Paraaortic lymph node (tissue), 1 donor: ENCODE results near the gene CDC42EP4.

GRCh38 chr17:71440355-71441064 lies 680.3 kb upstream of the SOX9 start:
- PRO-cap, result no peak

- PRO-cap, result no peak
Observed at GRCh38 chr17:71966196-71966850, 154.5 kb upstream of the SOX9 start.

DNA sequence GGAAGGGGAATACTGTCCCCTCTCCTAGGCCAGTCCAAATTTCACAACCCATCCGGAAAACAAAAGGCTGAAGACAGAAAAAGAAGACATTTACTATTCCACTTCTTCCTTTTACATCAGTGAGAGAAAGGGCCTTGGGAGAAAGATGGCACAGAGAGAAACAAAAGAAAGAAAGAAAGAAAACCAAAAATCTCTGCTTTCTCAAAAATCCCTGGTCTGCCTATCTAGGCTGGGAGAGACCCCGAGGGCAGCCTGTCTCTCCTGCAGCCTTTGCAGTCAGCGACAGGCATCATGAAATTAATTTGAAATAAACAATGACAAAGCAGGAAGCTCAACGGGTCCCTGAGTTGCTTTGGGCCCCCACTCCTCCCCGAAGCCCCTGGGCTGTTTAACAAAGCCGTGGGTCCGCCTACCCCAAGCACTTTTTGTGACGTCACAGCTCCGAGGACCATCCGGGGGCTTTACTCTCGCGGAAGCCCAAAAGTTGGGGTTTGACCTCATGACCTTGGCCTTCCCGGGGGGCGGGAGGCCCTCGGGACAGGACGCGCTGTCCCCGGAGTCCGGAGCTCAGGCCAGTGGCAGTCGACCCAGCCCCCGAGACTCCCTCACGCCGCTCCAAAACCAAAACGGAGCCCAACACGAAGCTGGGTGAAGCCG lies 5.3 kb upstream of the SOX9 start:
- PRO-cap, result no peak

DNA sequence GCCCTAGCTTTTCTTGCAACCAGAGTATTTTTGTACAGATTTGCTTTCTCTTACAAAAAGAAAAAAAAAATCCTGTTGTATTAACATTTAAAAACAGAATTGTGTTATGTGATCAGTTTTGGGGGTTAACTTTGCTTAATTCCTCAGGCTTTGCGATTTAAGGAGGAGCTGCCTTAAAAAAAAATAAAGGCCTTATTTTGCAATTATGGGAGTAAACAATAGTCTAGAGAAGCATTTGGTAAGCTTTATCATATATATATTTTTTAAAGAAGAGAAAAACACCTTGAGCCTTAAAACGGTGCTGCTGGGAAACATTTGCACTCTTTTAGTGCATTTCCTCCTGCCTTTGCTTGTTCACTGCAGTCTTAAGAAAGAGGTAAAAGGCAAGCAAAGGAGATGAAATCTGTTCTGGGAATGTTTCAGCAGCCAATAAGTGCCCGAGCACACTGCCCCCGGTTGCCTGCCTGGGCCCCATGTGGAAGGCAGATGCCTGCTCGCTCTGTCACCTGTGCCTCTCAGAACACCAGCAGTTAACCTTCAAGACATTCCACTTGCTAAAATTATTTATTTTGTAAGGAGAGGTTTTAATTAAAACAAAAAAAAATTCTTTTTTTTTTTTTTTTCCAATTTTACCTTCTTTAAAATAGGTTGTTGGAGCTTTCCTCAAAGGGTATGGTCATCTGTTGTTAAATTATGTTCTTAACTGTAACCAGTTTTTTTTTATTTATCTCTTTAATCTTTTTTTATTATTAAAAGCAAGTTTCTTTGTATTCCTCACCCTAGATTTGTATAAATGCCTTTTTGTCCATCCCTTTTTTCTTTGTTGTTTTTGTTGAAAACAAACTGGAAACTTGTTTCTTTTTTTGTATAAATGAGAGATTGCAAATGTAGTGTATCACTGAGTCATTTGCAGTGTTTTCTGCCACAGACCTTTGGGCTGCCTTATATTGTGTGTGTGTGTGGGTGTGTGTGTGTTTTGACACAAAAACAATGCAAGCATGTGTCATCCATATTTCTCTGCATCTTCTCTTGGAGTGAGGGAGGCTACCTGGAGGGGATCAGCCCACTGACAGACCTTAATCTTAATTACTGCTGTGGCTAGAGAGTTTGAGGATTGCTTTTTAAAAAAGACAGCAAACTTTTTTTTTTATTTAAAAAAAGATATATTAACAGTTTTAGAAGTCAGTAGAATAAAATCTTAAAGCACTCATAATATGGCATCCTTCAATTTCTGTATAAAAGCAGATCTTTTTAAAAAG lies 4.6 kb downstream of the SOX9 start:
- PRO-cap, result no peak

- PRO-cap, result no peak
Observed at GRCh38 chr17:72465372-72466135, 344.7 kb downstream of the SOX9 start.

DNA sequence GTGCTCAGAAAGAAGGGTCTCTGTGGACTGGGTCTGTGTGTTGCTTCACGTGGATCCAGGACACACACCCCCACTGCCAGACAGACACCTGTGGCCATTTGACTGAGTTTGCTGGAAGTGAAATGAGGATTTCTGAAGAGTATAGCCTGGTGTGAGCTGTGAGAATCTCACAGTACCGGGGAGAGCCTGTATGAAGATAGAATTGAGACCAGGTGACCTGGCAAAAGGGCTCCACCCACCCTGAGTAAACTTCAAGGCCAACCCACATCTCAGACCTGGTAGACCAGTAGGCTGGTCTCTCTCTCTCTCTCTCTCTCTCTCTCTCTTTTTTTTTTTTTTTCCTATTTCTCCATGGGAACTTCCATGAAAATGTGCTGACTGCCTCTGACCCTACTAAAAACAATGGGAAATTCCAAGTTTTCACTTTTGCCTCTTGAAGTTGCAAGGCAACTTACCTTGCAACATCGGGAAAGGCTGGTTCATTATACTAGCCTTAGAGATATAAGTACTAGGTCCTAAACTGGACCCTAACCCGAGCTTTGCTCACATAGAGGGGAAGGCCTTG lies 354.3 kb downstream of the SOX9 start:
- PRO-cap, result no peak

DNA sequence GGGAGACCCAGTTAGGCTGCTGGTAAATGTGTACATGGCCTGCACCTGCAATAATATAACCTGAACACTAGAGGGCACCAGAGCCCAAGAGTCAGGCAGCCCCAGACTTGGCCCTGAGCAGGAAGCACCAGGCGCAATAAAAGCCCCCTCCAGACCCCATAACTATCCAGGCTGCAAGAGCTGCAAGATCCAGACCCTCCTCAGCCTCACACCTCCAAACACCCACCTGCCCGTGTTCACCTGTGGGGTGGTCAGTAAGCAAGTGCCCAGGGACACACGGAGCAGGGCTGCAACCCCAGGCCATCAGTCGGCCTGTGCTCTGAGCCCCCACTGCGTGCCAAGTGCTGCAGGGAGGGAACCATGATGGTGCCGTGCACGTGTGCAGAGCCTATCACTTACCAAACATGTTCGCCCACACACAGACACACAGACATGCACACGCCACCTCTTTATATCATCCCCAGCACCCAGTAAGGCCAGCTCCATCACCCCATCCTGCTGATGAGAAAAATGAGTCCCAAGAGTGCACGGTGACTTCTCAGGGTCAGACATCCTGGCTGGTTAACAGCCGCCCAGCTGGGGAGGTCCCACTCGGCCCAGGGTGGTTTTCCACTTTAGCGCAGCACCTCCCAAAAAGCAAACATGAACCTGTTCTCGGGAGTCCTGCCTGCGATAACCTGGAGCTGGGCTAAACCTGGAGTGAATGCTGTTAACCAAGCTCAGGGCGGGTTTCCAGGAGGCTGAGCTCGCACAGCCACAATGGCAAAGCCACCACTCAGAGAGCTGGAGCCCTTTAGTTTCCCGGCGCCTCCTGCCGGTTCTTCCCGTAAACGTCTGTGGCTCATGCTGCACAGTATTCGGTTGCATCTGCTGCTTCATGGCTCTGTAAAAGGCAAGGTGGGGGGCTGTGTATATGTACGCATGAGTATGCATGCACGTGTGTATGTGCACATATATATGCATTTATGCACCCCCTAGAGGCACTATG lies 439.8 kb downstream of the SOX9 start:
- PRO-cap, result no peak

DNA sequence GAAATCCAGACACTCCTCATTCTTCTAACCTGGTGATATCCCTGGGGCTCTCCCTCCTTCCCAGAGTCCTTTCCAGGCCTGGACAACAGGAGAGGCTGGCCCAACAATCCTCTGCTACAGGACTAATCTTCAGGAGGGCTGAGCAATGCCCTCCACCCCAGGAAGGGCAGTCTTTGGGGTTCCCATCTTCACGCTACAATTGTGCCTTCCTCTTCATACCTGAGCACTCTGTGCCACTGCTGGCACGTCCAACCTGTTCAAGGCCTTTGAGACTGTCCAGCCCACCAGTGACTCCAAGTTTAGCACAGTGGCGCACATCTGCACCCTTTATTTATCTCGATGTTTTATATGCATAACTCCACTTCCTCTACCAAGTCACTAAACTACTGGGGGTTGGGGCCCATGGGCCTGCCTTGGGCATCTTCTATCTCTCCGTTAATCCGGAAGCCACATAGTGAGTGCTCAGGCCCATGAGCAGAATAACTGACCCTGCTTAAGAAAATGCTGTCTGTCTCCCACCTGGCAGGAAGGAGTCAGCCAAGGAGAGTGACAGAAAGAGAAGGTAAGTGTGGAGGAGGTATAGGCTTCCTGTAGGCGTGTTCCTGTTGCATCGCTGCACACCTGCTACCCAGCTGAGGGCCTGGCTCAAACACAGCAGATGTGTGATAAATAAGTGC lies 320.3 kb downstream of the SLC39A11 start:
- PRO-cap, result no peak

GRCh38 chr17:72876667-72877186 lies 215.8 kb downstream of the SLC39A11 start:
- PRO-cap, result no peak

DNA sequence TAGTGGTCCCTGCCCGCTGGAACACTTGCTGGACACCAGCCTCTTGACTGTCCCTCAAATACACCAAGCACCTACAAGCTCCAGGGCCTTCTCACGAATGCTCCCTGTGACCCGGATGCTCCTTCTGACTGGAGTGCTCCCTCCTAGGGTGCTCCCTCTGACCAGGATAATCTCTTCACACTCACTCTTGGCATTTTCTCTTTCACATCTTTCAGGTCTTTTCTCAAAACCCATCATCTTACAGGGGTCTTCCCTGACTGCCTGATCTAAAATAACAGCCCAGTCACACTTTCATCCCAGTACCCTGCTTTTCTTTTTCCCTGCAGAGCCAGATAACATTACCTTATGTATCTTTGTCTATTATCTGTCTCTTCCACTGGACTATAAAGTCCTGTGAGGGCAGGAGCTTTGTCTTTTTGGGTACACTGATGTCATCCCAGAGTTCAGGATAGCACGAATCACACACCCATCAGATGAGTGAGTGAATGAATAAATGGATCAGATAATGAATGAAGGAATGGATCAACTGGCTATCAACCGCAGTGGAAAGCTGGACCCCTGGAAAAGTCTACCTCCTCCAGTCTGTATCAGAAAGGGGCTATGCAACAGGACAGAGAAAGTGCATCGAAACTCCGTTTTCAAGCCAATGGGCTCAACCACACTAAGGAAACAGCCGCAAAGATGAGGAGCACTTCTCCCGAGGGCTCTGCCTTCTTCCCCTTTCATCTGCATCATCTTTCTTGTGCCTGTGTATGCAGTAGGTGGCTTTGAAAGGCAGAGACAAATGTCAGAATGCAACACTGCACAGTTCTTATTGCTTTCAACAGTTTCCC lies 205.6 kb downstream of the SLC39A11 start:
- PRO-cap, result no peak

- PRO-cap, result no peak
Observed at GRCh38 chr17:72902073-72902377, 190.5 kb downstream of the SLC39A11 start.

DNA sequence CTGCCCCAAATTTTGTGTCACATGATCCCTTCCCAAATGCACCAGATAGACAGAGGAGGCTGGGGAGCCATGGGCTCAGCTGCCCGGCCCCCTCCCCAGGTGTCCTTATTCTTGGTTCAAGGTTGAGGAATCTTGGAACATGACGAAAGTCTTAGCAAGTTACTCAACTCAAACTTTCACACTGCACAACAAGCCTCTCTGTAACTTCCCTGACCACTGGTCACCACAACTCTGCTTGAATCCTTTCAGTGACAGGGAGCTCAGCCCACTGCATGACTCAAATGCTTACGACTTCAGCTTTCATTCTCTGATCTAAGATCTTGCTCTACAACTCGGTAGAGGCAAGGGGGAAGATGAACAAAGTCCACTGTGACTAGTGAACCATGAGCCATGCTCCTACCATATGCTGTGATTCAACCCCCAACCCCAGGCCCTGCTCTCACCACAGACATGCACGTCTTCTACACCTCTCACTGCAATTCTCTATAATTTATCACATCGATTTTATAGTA lies 160.9 kb downstream of the SLC39A11 start:
- PRO-cap, result no peak

- PRO-cap, result unidirectional peak, minus-strand start at chr17:73231714
Observed at GRCh38 chr17:73231208-73231920, 830 bp downstream of the FAM104A start.

GRCh38 chr17:73308868-73309322 lies 2.9 kb downstream of the CDC42EP4 start:
- PRO-cap, result no peak

DNA sequence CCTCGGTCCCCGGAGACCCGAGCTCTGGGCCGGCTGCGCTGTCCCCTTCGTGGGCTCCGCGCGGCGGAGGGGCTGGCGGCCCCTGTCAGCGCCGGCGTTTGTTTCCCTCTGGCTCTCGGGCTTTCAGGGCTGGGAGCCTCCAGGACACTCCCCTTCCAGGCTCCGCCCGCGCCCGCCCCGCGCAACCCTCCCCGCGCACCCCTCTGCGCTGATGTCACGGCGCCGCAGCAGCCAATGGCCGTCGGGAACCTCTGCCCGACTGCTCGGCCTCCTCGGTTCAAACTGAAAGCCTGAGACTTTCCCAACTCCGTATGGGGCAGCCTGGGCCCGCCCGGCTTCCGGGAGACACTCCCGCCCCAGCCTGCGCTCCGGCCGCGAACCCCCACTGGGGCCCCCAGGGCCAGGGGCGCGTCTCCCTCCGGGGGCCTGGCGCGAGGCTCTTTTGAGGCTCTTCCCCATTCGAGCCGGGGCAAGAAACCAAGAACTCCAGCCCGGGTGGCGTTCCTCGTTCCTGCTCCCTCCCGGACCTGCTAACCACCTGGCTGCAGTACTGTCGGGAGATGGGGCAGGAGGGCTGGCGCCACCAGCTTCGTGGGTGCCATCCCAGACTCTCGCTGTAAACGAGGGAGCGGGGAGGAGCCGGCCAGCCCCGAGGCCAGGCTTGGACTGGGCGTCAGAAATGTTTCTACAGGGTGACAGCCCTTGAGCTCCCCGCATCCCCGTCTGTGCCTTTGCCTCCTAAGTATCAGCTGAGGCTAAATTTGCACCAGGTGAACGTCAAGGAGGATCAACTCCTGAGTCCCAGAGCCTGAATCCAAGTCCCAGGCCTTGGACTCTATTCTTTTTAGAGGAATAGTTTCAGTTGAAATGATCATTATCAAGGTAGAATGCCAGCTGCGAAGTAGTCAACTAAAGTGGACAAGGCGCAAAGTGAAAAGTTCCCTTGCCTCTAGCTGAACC lies at the start of gene CDC42EP4:
CDC42EP4 (minus strand) TSS at position 110 of the 960 bp plus-strand sequence.
- PRO-cap, result bidirectional peak, plus-strand start at position 234 of the sequence, minus-strand start at position 96 of the sequence

DNA sequence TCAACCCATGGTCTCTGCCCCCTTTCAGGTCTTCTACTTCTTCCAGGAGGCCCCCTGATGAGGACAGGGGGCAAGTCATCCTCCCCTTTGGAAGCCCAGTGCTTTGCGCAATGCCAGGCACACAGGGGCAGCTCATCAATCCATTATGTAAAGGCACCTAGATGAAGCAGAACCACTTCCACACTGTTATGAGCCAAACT lies 90.2 kb downstream of the SDK2 start:
- PRO-cap, result no peak

DNA sequence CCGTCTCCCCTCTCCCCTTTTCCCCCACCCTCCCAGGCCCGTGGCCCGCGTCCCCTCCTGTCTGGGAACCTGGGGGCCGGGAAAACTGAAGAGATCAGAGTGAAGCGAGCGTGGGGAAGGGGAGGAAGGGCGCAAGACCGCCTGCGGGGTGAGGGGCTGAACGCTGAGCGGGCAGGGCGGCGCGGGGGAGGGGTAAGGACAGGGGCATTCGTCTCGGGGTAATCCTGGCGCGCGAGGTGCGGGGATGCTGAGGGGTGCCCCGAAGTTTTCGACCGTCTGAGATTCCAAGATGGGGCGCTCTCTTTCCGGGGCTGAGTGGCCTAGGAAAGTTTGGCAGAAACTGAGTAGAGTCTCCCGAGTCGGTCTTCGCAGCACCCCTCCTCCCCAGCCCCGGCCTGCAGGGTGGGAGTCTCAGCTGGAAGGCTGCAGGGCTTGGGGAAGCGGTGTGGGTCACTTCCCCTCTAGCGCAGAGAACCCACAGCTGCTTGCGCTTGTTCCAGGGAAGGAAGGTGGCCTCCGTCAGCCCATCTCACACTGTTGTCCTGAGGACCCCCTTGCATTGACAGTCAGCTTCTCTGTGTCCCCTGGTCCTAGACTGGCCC lies 574 bp downstream of the TTYH2 start:
- PRO-cap, result no peak

DNA sequence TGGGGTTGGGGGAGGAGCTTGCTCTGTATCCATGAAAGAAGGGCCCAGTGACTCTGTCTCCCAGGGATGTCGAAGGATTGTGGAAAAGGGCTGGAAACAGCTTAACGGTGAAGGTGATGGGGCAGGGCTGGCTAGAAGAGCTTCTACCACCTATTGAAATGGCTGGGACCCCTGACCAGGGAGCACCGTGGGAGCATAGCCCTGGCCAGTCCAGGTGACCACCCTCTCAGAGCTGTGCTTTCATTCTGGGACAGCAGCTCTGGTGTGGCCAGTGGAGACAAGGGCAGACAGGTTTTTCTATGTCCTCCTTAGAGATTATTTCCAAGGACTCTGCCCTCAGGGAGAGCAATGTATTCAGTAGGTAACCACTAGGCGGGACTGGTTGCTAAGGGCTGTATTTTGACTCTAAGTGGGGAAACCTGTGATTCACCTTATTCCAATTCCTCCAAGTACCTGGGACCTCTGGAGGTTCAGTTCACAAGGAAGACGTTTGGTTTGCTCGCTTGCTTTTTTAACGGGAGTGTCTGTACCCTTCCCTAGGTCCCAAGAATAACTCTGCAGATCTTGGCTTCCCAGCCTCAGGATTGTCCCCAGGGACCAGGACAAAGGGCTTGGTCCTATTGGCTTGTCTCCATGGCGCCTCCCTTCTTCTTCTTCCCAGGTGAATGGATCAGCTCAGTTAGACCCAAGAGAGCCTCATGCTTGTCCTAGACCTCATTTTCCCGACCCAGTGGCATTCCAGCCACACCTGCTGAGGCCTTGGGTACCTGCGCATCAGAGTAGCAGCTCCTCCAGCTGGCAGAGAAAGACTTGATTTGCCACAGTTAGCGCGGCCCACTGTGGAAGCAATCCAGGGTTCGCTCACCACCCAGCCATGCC lies 13.4 kb downstream of the GPR142 start:
- PRO-cap, result no peak

DNA sequence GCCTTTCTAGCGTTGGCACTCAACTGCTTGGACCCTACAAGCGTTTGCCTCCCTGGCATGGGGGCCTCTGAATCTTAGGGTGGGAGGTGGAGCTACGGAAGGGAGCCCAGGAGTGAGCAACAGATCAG lies 1.6 kb upstream of the GPRC5C start:
- PRO-cap, result no peak

DNA sequence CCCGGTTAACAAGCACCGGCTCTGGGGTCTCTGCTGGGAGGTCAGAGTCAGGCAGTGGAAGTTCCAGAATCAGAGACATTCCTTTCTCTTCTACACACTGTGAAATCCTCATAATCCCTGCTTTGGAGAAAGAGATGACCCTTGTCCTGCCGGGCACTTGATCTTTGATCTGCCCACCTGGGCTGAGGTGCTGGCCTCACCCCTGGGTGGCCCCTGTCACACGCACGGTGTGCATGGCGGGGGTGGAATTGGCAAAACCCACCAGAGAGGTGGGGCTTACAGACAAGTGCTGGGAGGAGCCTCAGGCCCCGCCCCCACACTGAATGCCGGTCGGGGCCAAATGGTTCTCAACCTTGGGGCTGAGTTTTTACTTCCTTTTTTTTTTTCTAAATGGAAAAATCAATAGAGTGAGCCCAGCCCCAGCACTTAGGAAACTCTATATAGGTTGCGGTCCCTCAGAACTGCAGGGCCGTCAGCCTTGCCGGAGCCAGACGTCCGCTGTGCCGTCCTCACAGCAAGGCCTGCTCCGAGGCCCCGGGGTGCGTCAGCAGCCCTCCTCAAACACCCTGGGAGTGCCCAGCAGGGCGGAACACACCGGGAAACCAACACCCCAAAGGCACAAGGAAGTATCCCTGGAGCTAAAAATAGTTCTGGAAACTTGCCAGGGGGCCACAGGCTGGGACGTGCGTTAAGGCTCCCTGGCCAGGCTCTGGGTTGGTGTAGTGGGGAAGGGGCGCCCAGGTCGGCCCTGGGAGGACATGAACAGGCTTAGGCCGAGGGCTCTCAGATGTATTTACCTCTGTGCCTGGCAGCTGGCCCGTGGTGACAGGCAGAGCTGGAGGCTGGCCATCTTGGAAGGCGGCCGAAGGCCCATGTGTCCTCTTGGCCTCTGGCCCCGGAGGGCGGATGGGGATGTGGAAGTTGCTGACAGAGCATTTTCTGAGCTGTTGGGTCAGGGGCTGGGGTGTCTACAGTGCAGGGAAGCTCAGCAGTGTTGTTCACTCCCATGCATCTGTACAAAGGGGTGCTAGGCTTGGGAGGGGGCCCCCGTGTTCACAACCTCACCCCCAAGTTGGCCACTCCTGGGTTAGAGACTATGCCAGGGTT lies 11.1 kb downstream of the GPRC5C start:
- PRO-cap, result unidirectional peak, plus-strand start at position 319 of the sequence; unidirectional peak, plus-strand start at position 458 of the sequence; unidirectional peak, minus-strand start at position 574 of the sequence